M059J (cell line): ENCODE measurements around the genes HES4 and TTLL10.

DNA sequence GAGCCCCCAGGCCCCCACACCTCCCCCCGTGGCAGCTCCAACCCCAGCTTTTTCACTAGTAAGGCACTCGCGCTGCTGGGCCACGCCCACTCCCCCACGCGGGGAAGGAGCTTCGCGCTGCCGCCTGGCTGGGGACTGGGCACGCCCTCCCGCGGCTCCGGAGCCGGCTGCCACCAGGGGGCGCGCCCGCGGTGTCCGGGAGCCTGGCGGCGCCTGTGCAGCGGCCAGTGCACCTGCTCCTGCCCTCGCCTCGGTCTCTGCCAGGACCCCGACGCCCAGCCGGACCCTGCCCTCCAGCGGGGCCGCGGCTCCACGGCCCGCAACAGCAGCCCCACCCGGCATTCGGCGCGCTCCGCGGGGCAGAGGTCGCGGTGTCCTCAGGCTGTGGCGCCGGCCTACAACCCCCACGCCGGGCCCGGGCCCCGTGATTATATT, 54.0 kb upstream of the SAMD11 start:
- RAMPAGE, long total RNA, result no peak

- RAMPAGE, long total RNA, result no peak
These were observed 16.7 kb downstream of the NOC2L start for GRCh38 chr1:942428-942742.

DNA sequence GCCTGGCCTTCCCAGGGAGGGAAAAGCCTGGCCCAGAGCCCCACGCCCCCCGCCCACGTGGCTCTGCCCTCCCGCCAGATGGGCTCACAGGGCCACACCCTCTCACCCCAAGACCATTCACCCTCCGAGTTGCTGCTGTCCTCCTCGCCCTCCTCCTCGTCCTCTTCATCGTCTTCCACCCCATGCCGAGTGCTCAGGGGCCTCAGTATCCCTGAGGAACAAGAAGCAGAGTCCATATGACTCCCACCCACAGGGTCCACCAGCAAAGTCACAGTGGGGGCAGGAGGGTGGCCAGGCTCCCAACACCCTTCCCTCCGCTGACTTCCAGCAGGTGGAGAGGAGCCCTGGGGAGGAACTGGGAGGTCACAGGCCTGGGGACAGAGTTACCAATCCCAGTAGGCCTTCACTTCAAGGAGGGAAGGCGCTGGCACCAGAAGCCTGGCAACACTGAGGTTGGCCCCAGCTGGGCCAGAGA, 14.1 kb downstream of the NOC2L start:
- RAMPAGE, long total RNA, result no peak

DNA sequence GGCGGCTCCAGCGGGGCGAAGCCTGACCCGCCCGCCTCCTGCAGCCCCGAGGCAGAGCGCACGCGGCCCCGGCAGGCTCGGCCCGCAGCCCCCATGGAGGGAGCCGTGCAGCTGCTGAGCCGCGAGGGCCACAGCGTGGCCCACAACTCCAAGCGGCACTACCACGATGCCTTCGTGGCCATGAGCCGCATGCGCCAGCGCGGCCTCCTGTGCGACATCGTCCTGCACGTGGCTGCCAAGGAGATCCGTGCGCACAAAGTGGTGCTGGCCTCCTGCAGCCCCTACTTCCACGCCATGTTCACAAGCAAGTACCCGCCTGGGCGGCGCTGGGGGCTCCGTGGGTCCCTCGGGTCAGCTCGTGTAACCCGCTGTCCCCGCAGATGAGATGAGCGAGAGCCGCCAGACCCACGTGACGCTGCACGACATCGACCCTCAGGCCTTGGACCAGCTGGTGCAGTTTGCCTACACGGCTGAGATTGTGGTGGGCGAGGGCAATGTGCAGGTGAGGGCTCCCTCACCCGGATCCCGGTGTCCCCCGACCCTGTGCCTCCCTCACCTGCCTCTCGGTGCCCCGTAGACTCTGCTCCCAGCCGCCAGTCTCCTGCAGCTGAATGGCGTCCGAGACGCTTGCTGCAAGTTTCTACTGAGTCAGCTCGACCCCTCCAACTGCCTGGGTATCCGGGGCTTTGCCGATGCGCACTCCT, 1.0 kb downstream of the KLHL17 start:
- RAMPAGE, long total RNA, result no peak

GRCh38 chr1:999916-1000431, at the start of gene HES4:
TSS of gene HES4 (minus strand) at chr1:1000097.
- RAMPAGE, long total RNA, result no peak

GRCh38 chr1:1020472-1021095, 664 bp downstream of the AGRN start:
- RAMPAGE, long total RNA, result no peak

- RAMPAGE, long total RNA, result no peak
These were observed 25.8 kb downstream of the AGRN start for GRCh38 chr1:1045559-1046301.

- RAMPAGE, long total RNA, result no peak
These were observed 15.3 kb downstream of the RNF223 start for GRCh38 chr1:1058814-1059142.

GRCh38 chr1:1059143-1060122, 14.7 kb downstream of the RNF223 start:
- RAMPAGE, long total RNA, result no peak

DNA sequence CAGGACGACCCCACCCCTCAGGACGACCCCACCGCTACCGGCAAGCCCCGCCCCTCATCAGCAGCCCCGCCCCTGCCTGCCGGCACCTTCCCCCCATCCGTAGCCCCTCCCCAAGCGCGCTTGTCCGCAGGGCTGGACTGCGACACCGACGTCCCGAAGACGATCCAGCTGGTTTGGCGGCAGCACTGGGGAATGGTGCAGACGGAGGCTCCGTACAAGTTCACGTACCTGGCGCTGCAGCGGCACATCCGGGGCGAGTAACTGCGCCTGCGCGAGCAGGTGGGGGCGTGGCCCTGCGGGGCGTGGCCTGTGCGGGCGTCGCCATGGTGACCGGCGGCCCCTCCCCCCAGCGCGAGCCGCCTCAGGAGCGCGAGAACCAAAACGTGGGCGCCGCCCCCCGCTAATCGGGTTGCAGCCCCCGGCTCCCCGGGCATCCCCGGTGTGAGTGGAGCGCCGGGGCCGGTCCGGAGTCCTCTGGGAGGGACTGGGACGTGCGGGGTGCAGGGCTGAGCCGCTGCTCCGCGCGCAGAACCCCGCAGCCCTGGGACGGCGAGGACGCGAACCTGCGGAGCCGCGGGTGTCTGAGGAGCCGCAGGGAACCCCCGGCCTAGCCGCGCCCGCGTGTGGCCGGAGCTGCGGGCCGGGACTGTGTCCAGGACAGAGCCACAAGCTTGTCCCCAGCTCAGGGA, 4.9 kb downstream of the RNF223 start:
- RAMPAGE, long total RNA, result no peak

DNA sequence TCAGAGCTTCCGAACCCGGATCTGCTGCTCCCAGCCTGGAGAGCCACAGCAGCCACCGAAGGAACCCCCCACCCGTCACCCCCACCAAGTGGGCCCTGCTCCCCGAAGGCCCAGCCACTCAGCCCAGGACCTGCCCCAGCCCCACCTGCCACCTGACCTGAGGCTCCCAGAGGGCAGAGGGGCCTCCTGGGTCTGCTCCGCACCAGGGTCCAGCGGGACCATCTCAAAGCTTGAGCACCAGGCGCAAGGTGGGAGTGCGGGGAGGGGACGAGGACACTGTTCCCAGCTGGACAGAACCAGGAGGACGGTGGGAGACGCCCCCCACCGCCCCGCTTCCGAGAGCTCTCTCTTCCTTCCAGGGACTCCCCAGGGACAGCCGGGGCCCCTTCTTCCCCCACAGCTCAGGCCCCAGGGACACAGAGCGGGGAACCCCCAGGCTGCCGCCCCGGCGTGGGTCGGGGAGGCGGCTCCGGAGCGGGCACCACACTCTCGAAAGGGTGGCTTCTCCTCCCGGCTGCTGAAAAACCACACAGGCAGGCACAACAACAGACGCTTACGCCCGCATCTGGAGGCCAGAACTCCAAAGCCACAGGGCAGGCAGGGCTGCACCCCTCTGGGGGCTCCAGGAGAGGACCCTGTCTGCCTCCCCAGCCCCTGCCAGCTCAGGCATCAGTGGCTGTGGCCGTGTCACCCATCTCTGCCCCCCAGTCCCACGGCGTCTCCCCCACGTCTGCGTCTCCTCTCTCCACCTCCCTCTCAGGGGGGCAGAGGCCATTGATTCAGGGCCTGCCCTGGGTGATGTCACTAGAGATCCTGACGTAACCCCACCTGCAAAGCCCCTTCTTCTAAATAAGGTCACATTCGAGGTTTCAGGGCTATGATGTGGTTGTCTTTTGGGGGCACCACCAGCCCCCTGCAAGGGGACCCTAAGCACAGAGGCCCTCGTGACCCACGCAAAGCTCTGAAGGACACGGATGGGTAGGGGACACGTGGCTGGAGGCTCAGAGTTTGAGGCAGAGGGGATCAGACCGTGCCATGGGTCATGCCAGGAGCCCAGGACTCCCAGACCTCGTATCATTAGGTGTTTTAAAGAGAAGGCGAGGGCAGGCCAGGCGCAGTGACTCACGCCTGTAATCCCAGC, 1.8 kb upstream of the TTLL10 start:
- RAMPAGE, long total RNA, result no peak

- RAMPAGE, long total RNA, result no peak
These were observed at the start of gene TTLL10 for GRCh38 chr1:1173463-1174259. TSS of gene TTLL10 (plus strand) at chr1:1173880.

GRCh38 chr1:1201197-1201983, 5.0 kb downstream of the TNFRSF18 start:
- RAMPAGE, long total RNA, result no peak

GRCh38 chr1:1262476-1263245, 11.0 kb downstream of the UBE2J2 start:
- RAMPAGE, long total RNA, result no peak

DNA sequence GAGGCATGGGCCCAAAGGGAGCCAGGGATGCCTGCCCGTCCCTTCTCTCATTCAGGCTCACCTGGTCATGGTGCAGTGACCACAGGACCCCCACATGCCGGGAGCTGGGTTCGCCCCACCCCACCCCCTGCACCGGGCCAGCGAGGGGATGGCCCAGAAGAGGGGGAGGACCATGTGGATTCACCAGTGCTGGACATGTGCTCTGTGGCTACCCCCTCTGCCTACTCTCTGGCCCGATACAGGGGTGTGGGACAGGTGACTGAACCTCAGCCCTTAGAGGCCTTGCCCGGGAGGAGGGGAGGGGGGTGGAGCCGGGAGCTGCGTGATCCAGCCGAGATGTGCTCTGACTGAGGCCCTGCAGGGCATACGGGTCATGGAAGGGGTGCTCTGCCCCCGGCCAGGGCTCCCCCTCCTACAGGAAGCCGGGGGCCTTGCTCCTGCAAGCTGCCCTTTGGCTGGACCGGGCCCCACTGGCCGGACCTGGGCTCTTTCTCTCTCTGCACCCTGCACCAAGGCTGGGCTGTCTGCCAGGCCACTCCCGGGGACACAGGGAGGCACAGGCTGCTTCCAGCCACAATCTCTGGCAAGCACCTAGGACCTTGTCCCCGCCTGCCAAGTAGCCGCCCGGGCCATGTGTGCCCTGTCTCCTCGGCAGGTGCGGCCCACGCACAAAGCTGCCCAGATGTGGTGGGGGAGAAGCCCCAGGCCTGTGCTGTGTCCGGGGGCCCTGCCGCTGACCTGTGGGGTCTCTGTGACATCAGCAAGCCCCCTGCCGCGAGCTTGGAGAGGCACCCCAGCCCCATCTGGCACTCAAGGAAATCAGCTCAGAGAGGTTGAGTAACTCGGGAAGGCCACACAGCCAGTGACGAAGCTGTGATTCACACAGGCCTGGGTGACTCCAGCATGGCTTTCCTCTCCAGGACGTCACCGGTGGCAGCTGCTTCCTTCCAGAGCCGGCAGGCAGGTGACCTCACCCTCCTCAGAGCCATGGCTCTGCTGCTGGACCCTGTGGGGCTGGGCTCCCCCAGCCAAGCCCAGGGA, 1.4 kb downstream of the SCNN1D start:
- RAMPAGE, long total RNA, result no peak

- RAMPAGE, long total RNA, result no peak
These were observed 294 bp downstream of the INTS11 start for GRCh38 chr1:1324219-1324512.

- RAMPAGE, long total RNA, result no peak
These were observed 2.1 kb upstream of the TAS1R3 start for GRCh38 chr1:1328843-1329516.

DNA sequence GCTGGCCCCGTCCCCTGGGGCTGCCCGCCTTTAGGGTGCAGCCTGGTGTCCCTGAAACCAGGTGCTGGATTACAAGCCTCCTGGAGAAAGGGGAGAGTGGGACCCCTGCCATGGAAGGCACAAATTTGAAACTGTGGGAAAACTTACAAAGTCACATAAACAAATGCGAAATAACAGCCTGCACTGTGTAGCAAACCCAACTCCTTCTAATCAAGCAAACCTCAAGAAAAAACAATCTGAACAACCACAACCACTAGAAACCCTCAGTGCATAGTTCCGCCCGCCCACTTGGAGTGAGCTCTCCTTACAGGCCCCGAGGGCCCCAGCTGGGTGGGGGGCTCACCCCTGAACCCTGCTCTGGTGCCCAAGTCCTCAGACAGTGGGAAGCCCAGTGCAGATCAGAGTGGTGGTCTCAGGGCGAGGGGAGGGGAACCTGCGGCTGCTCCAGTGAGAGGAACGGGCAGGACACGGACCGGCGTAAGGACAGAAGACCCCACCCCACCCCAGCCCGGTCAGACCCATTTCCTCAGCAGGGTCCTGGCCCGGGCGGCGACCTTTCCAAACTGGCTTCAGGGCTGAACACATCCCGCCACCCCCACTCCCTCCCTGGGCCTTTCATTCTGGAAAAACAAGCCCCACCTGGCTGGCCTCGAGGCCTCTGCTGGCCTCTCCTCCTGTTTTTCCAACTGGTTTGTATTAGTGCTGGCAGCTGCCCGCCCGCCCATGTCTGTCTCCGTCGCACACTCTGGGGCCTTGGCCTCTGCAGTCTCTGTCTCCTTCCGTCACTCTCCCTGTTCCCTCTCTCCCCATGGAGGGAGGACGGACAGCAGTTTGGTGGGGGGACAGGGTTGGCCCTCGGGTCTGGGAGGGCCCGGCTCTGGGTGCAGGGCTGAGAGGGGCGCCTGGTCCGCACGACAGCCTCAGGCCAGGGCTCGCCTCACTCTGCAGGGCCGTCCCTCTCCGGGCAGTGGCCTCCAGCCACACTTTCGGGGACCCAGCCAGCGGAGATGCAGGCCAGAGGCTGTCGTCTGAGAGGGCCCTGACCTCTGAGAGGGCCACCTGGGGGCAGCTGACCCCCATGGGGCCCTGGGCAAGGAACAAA, 1.2 kb upstream of the MXRA8 start:
- RAMPAGE, long total RNA, result no peak

GRCh38 chr1:1361817-1362350, 3.5 kb upstream of the MXRA8 start:
- RAMPAGE, long total RNA, result no peak

DNA sequence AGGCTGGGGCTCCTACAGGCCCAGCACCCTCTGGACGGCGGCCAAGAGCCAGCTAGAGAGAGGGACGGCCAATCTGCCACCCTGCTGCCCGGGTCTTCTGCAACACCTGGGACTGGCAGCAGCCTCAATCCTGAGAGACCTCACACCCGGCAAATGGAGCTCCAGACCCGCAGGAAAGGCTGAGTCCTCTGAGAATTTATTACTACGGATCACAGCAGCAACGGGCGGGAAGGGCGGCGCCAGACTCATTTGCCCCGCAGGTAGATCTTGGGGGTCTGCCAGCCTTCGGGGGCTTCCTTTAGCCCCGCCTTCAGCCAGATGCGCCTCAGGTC, 1.5 kb downstream of the AURKAIP1 start:
- RAMPAGE, long total RNA, result no peak